Colon Carcinoma Metastatic in the Brain (tissue), 2 donors: ENCODE measurements around the gene COL4A1.

- PRO-cap, 2 experiments, result no peak in any of the 2 experiments
Measured at GRCh38 chr13:109764881-109765482, 21.4 kb downstream of the IRS2 start.

DNA sequence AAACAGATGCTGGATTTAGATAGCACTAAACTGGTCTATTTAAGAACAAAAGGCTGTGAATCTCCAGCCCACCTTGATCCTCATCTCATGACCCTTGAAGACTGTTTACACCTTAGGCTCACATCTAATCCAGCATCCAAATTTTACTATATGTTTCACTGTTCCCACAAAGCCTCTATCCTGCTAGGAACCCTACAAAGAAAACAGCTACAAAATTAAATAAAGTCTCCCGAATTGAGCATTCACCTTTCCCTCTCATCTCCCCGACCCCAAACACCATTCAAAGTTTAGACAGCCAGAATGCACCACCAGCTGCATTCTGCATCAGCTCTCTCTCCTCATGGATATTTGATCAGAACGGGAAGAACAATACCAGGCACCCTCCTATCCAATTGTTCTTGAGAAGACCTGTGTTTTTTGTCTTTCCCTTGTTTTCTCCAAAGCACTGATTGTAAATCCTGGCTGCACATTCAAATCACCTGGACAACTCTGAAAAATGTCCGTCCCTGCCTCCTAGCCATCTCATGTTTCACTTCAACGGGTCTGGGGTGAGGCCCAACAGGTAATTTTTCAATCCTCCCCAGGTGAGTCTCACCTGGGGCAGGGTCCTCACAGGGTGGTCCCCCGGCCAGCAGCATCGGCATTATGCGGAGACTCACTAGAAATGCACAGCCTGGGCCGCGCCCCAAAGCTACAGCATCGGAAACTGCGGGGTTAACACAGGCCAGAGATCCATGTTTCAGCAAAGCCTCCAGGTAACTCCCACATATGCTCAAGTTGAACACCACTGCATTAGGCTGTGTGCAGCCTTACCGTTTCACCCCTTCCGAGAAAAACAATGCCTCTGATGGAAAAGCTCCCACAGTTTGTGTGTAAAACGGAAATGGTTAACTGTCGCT lies 5.5 kb downstream of the IRS2 start:
- PRO-cap, 2 experiments, result peak in 1 of 2 experiments; most common minus-strand start position 666 of the sequence (in 1)

GRCh38 chr13:109786719-109787133 lies 343 bp upstream of the IRS2 start:
- PRO-cap, 2 experiments, result peak in 2 of 2 experiments; most common plus-strand start chr13:109786868 (in 2); most common minus-strand start chr13:109786982 (in 2)

DNA sequence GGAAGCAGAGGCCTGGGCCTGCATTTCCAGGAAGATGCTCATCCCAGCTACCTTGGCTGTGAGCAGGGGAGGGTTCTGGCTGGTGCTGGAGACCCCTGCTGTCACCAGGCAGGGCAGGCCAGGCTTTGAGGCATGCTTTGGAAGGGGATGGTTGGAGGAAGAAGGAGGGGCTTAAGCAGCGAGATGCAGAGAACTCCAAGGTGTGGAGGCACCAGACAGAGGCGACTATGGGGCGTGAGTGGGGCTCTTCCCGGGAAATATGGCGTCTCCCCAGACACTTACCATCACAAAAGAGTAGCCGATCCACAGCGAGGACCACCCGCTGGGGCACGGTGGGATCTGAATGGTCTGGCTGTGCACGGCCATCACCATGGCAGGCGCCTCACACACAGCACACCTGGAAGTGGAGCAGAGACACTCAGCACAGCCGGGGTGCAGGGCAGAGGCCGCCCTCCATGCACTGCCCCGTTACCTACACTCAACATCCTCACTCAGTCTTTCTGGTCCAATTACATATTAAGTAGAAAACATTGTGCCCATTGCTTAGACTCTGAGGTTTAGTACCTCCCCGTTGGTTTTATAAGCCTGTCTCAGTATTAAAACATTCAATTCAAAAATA lies 151.8 kb downstream of the COL4A1 start:
- PRO-cap, 2 experiments, result no peak in any of the 2 experiments

- PRO-cap, 2 experiments, result no peak in any of the 2 experiments
Measured at GRCh38 chr13:110177771-110178279, 129.1 kb downstream of the COL4A1 start.

- PRO-cap, 2 experiments, result no peak in any of the 2 experiments
Measured at GRCh38 chr13:110225894-110226212, 81.1 kb downstream of the COL4A1 start.

GRCh38 chr13:110262959-110263451 lies 44.0 kb downstream of the COL4A1 start:
- PRO-cap, 2 experiments, result no peak in any of the 2 experiments

DNA sequence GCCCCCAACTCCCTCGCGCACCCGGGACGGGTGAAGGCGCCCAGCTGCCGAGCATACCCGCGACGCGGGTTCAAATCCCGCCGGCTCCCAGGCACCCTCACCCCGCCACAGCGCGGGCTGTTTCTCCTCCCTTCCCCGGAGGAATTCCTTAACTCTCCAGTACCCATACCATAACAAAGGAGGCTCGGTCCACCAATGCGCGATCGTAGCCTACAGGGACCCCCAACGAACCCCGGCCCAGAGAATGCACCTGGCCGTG lies 456 bp downstream of the COL4A1 start:
- PRO-cap, 2 experiments, result no peak in any of the 2 experiments

GRCh38 chr13:110306929-110307219 lies at the start of gene COL4A1:
Gene COL4A1, minus strand, starts transcription at chr13:110307157.
- PRO-cap, 2 experiments, result peak in 2 of 2 experiments; most common minus-strand start chr13:110307087 (in 1)

GRCh38 chr13:110309811-110310492 lies 2.9 kb downstream of the COL4A2 start:
- PRO-cap, 2 experiments, result no peak in any of the 2 experiments

DNA sequence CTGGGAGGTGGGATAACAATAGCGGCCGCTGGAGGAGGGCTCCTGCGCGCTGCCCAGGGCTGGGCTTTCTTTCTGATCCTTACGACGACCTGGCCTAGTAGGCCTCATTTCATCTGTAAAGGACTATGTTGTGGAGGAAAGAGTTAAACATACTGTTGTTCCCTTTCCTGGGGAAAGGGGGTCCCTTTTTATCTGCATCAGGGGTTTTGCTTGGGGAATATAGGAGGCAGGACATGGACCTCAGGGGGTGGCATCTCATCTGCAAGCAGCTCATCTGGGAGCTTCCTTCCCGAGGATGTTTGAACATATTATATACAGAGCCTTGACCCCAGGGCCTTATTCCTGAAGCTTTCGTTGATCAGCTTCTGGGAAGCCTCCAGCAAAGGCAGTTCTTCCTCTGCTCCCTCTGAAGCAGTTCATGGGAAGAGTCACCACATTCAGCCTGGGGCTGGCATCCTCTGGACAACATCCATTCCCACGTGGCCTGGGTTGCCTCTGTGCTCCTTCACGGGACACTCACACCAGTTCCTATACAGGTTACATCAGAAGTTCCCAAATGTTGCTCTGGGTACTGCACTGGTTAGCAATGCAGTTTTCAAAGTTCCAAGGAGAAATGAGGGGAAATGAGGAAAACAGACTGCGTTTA lies 29.5 kb downstream of the COL4A2 start:
- PRO-cap, 2 experiments, result no peak in any of the 2 experiments

GRCh38 chr13:110417304-110417934 lies 110.3 kb downstream of the COL4A2 start:
- PRO-cap, 2 experiments, result no peak in any of the 2 experiments

GRCh38 chr13:110428197-110428766 lies 121.2 kb downstream of the COL4A2 start:
- PRO-cap, 2 experiments, result no peak in any of the 2 experiments

GRCh38 chr13:110473703-110474651 lies 87.5 kb downstream of the RAB20 start:
- PRO-cap, 2 experiments, result no peak in any of the 2 experiments

DNA sequence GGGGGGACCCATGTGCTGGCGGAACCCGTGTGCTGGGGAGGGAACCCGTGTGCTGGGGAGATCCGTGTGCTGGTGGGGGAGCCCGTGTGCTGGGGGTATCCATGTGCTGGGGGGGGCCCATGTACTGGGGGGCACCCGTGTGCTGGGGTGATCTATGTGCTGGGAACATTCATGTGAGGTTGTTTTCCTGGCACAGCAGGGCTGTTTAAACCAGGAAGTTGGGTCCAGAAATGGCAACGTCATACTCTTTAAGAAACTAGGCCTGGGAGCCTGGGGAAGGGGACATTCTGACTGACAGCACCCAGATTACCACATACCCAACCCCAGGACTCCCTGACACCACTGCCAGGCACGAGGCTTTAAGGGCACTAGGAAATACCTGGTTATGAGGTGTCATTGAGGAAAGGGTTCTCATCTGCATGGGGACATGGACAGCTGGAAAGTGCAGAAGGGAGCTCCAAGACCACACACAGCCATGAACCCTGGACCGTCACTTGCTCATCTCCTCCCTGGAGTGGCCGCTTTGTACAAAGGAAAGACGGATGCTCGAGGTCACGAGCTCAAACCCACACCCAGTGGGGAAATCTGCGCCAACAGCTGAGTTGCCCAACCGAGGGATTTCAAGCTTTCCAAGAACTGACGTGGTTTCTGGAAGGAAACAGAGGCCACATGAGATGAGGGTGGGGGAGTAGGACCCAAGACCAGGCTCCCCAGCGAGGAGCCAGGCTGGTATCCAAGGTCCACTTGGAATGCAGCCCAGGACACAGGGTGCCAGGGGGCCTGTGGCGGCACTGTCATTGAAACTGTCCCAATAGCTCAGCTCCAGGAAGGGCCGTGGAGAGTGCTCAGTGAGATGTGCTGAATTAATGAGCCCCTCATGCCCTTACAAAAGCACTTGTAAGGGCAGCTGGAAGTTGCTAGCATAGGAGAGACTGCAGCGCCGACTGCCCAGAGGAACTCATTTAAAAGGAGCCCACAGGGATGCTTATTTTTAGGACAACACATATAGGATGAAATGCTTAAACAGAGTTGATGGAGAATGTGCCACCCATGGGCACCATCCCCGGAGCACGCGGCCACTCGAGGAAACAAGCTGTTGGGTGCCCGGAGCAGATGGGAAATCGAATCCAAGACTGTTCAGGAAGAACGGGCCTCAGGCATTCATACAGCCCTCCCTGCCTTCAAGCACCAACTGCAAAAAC lies 40.8 kb downstream of the RAB20 start:
- PRO-cap, 2 experiments, result peak in 1 of 2 experiments; most common plus-strand start position 825 of the sequence (in 1); most common minus-strand start position 638 of the sequence (in 1)

DNA sequence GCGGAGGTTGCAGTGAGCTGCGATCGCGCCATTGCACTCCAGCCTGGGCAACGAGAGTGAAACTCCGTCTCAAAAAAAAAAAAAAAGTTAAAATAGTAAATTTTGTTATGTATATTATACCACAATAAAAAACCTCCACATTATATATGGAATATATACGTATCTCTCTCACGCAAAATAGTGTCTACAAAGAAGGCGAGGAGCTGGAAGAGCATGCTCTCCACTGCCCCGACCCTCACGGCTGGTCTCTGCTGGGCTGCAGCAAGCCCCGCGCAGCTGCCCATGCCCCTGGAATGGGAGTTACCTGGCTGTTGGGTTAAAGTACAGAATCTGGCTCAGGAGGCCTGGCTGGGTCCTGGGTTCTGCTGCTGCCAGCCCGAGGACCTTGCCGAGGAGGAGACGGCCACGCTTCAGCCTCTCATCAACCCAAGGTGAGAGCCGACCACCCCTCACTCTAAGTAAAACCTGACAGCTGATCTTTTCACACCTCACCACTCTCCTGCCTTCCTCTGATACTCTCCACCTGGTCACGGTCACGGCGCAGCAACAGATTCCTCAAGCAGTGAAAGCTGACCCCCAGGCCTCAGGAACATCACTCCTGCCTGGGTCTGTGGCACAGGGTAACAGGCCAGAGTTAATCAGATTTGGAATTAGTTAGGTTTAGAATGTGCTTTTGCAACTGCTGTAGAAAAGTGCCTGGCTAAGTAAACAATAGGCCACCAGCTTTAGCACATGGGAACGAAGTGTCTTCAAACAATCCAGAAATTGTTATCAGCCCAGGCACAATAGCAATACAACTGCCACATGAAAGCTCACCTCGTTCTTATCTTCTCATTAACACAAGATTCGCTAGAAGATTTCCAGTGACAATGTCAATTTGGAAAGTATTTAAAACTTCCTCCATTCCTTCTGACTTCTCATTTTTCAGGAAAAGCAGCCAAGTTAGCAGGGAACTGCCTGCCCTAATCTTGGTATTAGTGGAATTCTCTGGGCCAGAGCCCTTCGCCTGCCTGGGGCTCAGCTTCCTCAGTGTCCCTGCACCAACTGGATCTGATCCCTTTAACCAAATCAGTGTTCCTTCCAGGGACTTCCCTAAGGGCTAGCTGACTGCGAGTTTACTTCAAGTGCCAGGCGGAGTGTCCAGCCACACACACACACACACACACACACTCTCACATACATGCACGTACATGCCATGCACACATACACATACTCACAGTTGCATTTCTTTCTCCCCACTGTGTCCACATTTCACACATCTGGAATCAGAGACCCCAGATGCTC lies 20.4 kb downstream of the RAB20 start:
- PRO-cap, 2 experiments, result no peak in any of the 2 experiments

DNA sequence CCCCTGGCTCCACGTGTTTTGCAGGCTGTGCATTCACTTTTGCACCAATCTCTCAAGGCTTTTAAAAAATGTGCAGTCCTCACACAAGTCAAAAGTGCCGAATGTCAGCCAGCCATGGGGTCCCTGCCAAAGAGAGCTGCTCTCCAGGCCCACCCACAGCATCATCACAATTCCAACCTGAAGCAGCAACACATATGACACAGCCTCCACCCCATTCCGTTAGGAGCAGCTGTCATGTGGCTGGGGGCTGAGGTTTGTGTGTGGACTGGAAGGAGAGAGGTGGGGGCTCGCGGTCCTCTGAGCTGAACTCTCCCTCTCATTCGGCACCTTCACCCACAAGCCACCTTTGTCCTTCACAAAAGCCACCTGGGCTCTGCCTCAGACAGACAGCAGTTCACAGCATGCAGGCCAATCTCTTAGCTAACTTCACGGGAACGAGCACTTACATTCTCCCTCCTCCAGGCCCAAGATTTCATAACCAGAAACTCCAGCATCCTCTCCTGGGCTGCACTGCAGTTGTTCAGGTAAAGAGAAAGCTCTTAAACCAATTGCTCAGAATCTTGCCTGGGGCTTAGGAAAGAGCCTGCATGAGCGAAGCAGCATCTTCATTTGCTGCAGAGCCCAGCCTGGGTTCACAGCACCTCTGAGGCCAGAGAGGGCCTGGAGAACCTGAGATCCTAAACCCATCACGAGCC lies 7.2 kb downstream of the RAB20 start:
- PRO-cap, 2 experiments, result no peak in any of the 2 experiments

- PRO-cap, 2 experiments, result peak in 1 of 2 experiments; most common minus-strand start chr13:110562919 (in 1)
Measured at GRCh38 chr13:110562853-110563241, 1.3 kb upstream of the RAB20 start.

GRCh38 chr13:110618656-110619111 lies 3.3 kb downstream of the NAXD start:
- PRO-cap, 2 experiments, result no peak in any of the 2 experiments

- PRO-cap, 2 experiments, result no peak in any of the 2 experiments
Measured at GRCh38 chr13:110628721-110629317, 13.5 kb downstream of the NAXD start.